WTC11 (cell line): ENCODE data around the genes TAFA4, ARL6IP5 and MDFIC2.

DNA sequence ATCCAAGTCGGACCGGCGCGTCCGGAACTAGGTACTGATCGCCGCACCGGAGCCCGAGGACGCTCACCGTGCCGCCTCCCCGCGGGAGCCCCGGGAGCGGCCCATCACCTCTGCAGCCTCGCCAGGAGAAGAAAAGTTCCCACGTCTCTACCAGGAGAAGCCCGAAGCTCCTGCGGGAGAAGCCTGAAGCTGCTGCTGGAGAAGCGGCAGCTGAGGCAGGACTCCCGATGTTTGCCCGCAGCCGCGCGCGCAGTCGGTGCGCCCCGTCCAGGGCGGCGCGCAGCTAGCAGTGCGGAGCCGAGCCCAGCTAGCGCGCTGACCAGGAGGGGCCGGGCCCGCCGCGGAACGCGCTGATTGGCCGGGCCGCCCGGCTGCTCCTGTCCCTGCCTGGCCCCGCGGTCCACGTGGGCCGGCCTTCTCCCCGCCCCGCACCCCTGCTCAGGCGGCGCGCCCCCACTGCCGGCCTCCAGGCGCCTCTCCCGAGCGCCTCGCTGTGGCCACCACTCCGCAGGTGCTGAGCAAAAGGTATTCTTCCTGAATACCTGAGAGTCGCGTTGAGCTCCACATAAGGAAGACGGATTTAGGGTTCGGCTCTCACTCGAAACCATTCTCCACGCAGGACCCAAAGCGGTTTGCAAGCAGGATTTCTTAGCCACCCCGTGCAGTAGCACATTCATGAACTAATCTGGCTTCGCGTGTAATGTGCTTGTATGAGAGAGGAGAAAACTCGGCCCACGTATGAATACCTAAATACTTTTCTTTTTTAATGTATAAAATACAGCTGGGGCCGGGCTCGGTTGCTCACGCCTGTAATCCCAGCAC, at the start of gene TAFA4:
TAFA4 (minus strand) TSS at position 293 of the 822 bp plus-strand sequence.
- PRO-cap = bidirectional peak, plus-strand start at position 546 of the sequence, minus-strand start at position 291 of the sequence

DNA sequence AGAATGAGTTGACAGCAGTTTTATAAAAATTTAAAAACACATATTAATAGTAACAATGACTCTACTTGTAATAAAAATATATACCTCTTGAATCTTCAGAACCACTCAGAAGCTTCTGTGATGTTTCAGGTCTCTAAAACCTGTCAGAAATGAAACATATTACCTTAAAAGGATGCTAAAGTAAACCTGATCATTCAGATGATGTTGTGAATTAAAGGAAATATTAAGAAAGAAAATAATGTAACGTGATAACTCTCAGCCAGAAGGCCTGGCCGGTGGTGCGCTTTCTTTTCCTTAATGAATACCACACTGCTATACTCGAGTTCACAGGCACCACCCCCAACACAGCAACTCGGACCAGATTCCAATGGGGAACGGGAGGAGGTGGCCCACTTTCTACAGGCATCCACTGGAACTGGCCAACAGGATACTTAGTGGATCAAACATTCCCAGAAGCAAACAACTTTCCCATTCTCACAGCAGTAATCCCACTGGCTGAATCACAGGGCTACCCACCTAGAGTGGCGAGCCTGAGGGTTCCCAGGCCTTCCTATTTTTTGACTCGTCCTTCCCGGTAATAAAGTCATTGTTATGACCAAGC, 1.5 kb downstream of the EOGT start:
- PRO-cap = no peak

- PRO-cap = no peak
Observed at GRCh38 chr3:69079028-69079699, 1.0 kb downstream of the UBA3 start.

- PRO-cap = no peak
Observed at GRCh38 chr3:69082718-69083229, 2.0 kb upstream of the ARL6IP5 start.

- PRO-cap = bidirectional peak, plus-strand start at chr3:69084984, minus-strand start at chr3:69084810
Observed at GRCh38 chr3:69084652-69085513, at the start of gene ARL6IP5. ARL6IP5 (plus strand) TSS chr3:69084937.

GRCh38 chr3:69089949-69090461, 5.3 kb downstream of the ARL6IP5 start:
- PRO-cap = no peak

DNA sequence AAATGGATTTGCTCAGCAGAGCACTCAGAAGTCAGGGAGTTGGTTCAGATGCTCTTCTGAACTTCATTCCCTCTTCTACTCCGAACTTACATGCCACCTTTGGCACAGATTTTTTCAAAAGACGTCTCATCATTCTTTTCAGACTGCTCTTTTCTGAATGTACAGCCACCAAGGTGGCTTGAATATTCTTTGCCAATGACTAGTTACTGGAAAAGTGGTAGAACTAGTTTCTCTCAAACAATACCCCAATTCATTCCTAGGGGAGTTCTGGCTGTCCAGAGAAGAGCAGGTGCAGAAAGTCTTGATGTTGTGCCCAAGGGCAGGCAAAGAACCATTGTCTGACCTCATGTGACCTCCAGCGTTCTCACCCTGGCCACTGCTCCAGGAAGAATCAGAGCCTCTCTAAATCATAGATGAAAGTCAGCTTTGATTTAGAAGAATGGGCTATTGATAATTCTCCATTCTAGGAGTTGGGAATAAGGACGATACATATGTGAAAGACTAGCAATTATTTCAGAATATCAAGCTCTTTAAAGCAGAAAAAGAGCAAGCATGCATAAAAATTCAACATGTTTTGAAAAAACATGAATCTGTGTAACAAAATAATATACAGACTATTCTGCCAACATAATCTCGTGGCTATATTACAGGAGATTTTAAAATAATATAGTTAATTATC, 5.4 kb downstream of the LMOD3 start:
- PRO-cap = no peak

DNA sequence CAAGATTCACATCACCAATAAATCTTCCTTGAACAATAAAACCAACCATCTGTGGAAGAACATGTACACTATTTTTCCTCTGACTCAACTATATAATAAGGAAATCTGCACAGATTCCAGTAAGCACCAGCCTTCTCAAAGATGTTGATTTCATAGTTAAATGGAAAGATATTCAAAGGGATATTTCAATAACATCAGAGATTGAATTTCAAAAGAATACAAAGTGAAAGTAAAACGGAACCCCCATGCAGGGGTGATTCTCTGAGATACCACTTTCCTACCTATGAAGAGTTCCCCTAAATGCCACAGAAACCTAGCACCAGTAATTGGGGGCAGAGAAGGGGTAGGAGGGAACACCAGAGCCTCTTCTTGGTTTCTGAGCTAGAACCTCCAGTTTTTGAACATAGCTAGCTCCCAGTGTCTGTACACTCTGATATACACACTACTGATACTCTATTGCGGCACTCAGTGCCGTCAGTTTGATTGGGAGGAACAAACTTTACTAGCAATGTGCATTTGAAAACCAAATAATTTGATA, 77.0 kb upstream of the LMOD3 start:
- PRO-cap = no peak

DNA sequence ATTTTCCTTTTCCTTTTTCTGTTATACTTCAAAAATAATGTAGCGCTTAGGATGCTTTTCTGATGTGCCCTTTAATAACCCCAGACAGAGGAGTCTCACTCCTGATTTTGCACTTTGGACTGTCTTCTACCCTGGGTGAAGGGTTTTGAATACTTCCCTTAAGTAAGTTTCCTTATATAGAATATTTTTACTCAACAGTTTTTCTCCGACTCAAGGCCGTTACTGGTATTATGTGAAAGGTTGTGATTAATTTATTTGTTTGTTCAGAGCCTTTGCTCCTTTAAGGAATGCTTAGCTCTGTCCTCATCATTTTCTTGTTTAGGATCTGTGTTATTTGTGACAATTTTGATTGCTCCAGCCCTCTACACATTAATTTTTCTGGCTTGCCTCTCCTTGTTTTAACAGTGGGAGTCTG, 25.3 kb downstream of the MITF start:
- PRO-cap = no peak

GRCh38 chr3:69929873-69930512, 190.7 kb downstream of the MITF start:
- PRO-cap = no peak

DNA sequence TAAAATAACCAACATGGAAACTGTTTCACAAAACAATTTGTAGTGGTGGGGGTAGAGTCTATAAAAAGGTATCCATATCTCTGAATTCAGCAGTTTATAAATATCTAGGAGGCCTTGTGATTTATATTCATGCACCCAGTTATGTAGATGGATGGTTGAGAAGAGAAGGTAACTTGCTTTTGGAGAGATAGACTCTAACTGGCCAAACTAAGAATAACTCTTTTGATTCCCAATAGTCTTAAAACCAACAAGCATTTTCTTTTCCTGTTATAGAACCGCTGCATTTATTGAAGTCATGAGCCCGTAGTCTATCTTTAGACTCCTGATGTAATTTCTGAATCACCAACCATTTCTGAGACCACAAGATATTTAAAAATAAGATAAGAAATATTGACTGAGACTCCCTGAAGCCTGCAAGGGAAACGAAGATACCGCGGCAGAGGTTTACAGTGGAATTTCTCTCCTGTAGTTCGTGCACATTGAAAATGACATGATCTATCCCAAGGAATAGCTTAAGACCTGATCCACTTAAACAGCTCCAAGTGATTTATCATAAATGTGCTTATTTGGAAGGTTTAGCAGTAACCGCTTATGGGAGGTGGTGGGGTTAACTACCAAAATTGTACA, 244.4 kb downstream of the MDFIC2 start:
- PRO-cap = no peak

DNA sequence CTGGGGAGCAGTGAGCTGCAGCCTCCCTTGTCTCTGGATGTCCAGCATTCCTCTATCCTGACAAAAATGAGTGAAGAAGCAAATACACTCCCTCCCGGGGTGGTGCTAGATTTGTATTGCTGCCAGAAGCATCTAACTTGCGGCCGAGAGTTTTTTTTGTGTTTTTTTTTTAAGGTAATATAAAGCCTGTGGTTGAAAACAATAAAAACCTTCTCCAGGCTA, at the start of gene MDFIC2:
MDFIC2 (minus strand) TSS at position 54 of the 222 bp plus-strand sequence.
- PRO-cap = no peak

- PRO-cap = no peak
Observed at GRCh38 chr3:71031181-71031711, 552.3 kb downstream of the FOXP1 start.

GRCh38 chr3:71064378-71064655, 519.2 kb downstream of the FOXP1 start:
- PRO-cap = no peak

GRCh38 chr3:71085269-71085735, 498.2 kb downstream of the FOXP1 start:
- PRO-cap = no peak

GRCh38 chr3:71230165-71230661, 353.3 kb downstream of the FOXP1 start:
- PRO-cap = no peak

DNA sequence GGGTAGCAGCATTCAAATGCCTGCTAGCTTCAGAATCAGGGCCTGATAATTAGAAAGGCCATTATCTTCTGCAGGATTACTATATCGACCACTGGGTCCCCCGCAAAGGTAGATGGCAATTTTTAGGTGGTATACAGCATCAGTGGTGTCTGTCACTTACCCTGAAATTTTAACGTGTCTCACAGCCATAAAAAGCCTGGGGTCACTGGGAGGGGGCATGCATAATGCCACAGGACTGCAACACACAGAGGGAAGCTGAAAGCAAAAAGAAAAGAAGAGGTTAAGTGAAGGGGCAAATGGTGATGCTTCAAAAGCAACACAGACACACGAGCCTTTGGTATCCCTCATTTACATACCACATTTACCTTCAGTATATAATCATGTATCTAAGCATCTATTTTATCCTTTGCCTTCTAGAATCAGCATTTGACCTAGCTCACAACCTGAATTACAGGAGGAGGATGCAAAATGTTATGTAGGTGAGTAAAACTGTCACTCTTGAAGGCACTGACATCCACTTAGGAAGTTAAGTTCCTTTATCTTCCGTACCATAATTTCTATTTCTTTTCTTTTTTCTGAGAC, 224.4 kb downstream of the FOXP1 start:
- PRO-cap = no peak

DNA sequence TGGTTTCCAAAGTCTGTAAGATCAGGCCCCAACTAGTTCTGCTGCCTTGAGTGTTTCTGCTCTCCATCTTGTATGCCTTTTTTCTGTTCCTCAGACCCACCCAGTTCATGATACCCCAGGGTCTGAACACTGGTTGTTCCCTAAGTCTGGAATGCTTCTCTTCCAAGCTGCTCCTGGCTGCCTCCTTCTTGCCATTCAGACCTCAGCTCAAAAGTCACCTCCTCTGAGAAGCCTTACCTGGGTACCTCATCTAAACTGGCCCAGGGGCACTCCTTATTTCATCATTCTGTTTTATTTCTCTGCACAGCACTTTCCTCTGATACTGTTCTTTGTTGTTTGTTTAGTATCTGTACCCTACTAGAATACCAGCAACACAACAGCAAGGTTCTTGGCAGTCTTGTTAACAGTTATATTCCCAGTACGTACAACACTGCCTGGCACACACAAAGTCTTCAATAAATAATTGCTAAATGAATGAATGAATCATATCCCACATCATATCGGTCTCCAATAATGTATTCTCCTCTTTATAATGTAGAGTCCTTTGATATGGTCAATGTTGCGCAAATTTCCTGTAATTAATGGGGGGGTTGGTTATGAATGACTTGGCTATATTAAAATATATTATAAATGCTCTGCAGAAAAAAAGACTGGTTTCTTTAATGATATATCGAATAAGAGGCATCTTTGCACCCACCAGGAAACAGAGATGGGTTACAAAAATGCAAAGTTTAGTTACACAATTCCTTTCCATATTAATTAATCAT, 188.1 kb downstream of the FOXP1 start:
- PRO-cap = no peak

DNA sequence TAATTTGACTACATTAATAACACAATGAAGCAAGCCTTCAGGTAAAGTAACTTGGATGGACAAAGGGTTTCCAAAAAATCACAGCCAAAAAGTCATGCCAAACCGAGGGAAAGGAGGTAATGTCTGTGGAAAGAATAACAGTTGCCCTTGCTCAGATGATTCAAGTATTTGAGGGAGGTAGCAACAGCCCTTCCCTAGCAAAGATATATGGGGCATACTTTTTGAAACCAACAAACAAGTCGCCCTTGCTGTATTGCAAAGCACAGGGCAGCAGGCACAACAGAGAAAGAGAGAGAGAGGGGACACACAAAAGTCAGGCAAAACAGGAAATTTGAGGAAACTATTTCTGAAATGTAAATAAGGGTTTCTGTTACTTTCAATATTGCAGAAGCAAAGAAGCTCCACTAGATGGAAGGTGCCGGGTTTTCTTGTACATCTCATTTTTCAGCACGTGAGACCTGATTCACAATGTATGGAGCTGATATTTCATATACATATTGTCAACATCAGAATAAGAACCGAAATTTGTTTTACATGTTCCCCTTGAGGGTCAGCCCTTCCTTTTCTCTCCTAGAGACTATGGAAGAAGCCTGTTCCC, 127.5 kb downstream of the FOXP1 start:
- PRO-cap = no peak

GRCh38 chr3:71542353-71543334, 40.9 kb downstream of the FOXP1 start:
- PRO-cap = no peak